Foreskin keratinocyte (primary cell): Measurements from ENCODE around the genes MBD3L2B and FCER2.

DNA sequence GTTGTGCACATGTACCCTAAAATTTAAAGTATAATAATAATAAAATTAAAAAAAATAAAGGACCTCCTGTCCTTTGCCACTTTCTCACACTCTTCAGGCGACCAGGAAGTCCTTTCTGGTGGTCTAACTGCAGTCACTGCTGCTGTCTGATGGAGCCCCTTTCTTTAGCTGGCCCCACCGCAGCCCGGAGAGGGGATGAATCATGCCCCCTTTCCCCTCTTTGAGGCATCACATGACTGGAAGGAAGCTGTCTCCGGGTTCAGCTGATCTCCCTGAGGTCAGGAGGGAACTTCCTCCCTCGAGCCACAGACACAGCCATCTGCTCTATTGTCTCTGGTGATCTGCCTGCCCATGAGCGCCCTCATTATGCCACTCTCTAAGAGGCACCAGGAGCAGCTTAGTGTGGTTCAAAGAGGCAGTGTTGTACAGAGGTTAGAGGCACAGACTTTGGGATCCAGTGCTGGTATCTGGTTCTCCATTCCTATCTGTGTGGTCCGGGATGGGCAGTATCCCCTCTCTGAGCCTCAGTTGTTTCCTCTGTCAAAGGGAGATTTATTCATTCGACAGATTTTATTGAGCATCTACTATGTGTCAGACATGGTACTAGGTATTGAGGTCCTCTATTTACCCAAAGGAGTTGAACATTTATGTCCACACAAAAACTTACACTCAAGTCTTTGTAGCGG, 29.9 kb downstream of the VAV1 start:
- RAMPAGE, total RNA: no peak

DNA sequence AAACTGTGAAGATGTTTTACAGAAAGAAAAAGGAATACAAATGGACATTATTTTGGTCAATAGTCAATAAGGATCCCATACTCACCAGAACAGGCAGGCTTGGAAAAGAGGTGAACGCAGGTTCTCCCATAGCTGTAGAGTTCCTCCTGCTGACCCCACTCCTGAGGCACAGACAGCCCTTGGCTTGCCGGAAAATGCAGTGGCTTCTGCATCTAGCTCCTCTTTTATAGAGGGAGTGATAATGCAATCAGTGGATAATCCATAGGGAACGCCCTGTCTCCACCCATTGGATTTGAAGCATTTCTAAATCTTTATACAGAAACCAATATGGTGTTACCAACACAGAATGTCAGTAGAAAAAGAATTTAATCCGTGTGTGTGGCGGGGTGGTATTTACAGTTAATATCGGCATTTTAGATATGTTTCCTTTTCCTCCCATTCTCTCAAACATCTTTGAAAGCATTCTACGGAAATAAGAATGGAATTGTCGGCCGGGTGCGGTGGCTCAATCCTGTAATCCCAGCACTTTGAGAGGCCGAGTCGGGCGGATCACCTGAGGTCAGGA, at the start of gene MBD3L2B:
Gene MBD3L2B, minus strand, starts transcription at position 164 of the 565 bp plus-strand sequence.
- RAMPAGE, total RNA: no peak

- RAMPAGE, total RNA: no peak
Observed at GRCh38 chr19:7069809-7070272, 338 bp downstream of the ZNF557 start.

DNA sequence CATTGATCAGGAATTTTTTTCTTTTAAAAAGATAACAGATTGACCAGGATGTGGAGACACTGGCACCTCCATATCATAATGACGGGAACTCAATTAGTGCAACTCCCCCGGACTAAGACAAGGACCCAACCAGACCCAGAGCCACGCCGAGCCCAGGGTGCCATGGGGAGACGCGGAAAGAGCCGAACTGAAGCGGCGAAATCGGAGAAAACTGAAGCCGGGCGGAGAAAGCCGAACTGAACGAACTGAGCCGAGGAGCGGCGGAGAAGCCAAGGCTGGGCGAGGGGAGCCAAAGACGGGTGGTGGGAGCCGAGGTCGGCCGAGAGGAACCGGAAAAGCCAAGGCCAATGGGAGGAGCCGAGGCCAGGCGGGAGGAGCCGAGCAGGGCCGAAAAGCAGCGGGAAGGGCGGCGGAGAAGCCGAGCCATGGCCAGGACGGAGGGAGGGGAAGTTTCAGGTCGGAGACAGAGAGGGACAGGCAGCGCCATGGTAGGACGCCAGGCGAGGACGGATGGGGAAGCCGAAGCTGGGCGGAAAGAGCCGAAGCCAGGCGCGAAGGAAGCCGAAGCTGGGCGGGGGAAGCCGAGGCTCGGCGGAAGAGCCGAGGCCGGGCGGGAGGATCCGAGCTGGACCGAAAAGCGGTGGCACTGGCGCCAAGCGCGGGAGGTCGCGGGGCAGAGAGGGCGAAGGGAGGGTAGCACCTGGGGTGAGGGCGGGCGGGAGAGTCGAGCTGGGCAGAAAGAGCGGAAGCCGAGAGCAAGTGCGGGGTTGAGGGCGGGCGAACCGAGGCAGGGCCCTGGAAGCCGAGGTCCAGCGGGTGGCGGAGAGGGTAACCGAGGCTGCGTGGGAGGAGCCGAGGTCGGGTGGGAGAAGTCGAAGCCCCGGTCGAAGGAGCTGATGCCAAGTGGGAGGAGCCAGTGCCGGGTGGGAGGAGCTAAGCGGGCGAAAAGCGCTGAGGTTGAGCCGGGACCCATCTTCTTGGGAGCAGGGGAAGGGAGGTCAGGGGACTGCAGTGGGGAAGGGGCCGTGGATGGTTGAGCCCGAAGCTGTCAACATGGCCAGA, 29.5 kb downstream of the ZNF557 start:
- RAMPAGE, total RNA: no peak

GRCh38 chr19:7479931-7481204, 8.5 kb downstream of the PEX11G start:
- RAMPAGE, total RNA: no peak

DNA sequence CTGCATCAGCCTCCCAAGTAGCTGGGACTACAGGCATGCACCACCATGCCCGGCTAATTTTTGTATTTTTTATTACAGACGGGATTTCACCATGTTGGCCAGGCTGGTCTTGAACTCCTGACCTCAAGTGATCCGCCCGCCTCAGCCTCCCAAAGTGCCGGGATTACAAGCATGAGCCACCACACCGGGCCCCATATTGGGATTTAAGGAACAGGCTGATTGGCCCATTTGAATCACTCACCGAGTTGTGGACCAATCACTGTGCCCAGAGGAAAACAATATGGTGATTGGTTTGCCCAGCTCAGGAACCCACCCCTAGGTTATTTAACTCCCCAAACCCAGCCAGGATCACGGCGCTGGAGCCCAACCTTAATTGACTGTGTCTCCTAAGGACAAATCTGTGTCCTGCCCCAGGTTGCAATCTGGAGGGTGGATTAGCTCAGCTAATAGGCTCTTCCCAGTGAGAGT, 3.7 kb upstream of the ZNF358 start:
- RAMPAGE, total RNA: no peak

GRCh38 chr19:7554912-7555797, 19.6 kb downstream of the PNPLA6 start:
- RAMPAGE, total RNA: no peak

- RAMPAGE, total RNA: no peak
Observed at GRCh38 chr19:7560836-7561586, 25.5 kb downstream of the PNPLA6 start.

GRCh38 chr19:7597582-7598103, 2.0 kb downstream of the CAMSAP3 start:
- RAMPAGE, total RNA: no peak

DNA sequence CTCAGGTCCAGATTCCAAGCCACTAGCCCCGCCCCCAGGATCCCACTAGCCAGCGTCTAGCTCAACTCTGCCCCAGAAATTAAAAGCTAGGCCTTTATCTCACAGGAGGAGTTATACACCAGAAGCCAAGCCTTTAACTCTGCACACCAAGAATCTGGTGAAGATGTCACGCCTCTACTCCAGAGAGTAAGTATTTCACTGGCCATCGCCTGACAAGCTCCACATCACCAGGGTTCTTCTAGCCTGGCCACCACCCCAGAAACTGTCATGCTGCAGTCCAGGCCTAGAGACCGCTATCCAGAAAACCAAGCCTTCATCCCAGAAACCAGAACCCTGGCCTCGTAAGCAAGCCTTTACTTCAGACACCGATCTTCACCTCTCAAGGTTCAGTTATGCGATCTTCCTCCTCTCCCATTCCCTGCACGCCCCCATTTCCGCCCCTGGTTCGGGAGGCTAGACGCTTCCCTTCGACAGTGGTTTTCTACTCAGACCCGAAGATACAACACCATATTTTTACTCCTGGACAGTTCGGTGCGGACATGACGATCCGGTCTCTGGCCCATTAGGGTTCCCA, 471 bp downstream of the XAB2 start:
- RAMPAGE, total RNA: no peak

- RAMPAGE, total RNA: no peak
Observed at GRCh38 chr19:7650039-7650627, 13.2 kb downstream of the STXBP2 start.

- RAMPAGE, total RNA: no peak
Observed at GRCh38 chr19:7674342-7674915, 2.5 kb upstream of the MCEMP1 start.

GRCh38 chr19:7701606-7702465, at the start of gene FCER2:
FCER2 (minus strand) TSS chr19:7702131.
- RAMPAGE, total RNA: no peak

GRCh38 chr19:7787060-7787715, 24.1 kb downstream of the CLEC4M start:
- RAMPAGE, total RNA: no peak

- RAMPAGE, total RNA: no peak
Observed at GRCh38 chr19:7862759-7863198, 11.4 kb downstream of the PRR36 start.

GRCh38 chr19:7911440-7911914, 3.2 kb upstream of the TGFBR3L start:
- RAMPAGE, total RNA: no peak

GRCh38 chr19:7913381-7914530, 874 bp upstream of the TGFBR3L start:
- RAMPAGE, total RNA: no peak

- RAMPAGE, total RNA: no peak
Observed at GRCh38 chr19:7925002-7925873, 697 bp downstream of the CTXN1 start.

- RAMPAGE, total RNA: no peak
Observed at GRCh38 chr19:7942667-7943176, 744 bp downstream of the TIMM44 start.

DNA sequence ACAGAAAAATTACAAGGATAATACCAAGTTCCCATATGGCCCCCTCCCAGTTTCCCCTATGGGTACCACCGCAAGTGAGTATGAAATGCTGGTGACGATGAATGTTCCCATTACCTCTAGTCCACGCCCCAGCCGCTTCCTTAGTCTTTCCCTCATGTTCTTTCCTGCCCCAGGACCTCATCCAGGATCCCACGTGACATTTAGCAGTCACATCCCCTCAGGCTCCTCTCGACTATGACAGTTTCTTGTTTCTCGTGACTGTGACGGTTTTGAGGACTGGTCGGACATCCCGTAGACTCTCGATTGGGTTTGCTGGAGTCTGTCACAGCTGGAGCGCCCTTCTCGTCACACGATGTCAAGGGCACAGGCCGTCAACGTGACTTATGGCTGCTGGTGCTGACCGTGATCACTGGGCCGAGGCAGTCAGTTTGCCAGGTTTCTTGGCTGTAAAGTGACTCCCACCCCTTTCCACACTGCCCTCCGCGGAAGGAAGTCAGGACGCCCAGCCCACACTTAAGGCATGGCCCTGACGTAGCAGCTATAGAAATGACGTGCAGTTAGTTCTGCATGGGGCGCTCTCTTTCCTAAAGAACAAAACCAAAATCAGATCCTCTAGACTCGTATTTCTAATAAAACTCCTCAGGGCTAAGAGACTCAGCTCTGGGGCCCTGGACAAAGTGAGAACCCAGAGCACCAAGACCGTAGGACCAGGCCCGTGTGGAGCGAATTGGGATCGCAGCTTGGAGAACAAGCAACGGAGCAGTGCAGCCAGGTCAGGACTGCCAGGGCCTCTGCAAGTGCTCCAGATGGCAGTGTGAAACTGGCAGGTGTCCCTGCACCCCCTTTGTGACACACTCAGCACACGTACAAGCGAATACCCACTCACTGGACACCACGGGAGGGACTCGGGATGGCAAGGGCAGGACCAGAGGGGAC, 22.6 kb downstream of the ELAVL1 start:
- RAMPAGE, total RNA: no peak